Pericardium fibroblast (primary cell): ENCODE data around the genes GBX1 and RHEB.

- RAMPAGE, long total RNA = no peak
Measured at GRCh38 chr7:151014698-151015534, 9.4 kb downstream of the ATG9B start.

- RAMPAGE, long total RNA = no peak
Measured at GRCh38 chr7:151026550-151027038, 1.7 kb upstream of the ABCB8 start.

DNA sequence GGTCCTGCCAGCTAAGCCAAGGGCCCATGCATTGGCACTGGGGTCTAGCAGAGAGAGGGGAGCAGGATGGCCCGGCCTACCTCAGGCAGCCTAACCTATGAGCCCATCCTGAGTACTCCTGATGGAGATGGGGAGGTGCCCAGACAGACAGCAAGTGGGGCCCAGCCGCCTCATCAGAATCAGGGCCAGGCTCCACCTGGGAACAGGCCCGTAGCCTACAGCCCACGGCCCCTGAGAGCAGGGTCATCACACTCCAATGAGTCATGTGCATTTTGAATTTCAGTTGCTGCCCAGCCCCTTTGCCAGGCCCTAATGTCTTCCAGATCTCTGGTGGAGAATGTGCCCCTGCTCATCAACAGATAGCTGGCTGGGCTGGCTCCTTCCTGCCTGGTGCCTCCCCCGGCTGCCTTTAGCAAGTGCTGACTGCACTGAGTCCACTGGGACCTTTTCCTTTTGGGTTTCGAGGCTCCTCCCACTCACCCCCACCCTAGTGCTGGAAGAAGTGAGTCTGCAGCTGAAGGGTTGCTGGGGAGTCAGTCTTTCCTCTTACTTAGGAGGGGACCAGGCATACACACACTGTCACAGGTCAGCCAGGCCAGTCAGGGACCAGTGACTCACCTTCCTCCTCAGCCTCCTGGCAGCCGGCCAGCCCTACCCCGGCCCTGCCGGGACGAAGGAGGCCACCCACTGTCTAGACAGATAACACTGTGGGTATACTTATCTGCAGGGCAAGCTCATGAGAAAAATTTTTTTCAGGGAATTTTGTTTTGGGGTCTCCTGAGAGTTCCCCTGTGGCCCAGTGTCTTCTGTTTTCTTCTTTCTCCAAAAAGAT is 9.2 kb upstream of the ASIC3 start:
- RAMPAGE, long total RNA = no peak

- RAMPAGE, long total RNA = no peak
Measured at GRCh38 chr7:151059880-151060234, 468 bp downstream of the SLC4A2 start.

GRCh38 chr7:151086815-151087120 is 493 bp downstream of the AGAP3 start:
- RAMPAGE, long total RNA = no peak

- RAMPAGE, long total RNA = no peak
Measured at GRCh38 chr7:151088837-151089910, 2.9 kb downstream of the AGAP3 start.

DNA sequence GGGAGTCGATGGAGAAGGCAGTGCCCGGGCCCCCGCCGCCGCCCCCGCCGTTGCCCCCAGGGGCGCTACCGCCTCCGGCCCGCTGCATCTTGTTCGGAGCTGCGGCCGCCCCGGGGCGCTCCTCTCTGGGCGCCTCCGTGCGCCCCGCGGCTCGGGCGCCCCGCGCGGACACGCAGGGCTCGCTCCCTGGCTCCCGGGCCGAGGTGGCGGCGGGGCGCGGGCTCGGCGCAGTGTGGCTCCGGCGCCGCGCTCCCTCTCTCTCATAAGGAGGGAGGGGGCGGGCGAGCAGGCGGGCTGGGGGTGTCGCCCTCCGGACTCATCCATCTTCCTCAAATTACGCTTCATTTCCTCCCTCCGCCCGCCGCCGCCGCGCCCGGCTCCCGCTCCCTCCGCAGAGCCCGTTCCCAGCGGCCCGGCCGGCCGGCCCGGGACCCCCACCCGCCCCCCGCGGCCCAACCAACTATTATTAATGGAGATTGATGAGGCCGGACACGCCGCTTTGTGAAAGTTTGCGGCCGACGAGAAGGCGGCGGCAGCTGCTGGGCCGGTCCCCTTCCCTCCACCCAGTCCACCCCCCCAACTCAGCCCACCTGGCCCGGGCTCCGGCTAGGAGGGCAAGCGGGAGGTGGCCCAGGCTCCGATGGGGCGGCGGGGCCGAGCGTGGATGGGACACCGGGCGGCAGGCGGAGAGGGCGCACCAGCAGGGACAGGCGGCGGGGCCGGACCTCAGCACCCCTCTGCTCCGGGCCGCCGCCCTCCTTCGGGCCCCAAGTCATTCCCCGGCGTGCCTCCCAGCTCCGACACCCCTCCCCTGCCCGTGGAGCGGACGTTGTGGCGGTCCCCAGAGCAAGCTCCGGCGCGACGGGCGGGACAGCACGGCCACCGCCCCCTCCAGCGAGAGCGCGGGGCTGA is at the start of gene GBX1:
Gene GBX1, minus strand, starts transcription at position 234 of the 912 bp plus-strand sequence.
- RAMPAGE, long total RNA = no peak

DNA sequence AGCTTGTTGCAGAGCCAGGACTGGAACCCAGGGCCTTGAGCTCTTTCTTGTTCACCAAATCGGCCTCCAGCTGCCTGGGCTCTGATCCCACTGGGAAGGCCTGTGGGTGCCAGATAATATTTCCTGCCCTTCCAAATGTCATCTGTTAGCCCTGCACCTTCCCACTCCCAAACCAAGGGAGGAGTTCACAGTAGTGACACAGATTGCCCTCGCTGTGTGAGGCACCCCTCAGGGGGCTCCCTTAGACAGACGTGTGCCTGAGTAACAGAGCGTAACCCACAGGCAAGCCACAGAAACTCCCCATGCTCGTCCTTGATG is 973 bp upstream of the ASB10 start:
- RAMPAGE, long total RNA = no peak

DNA sequence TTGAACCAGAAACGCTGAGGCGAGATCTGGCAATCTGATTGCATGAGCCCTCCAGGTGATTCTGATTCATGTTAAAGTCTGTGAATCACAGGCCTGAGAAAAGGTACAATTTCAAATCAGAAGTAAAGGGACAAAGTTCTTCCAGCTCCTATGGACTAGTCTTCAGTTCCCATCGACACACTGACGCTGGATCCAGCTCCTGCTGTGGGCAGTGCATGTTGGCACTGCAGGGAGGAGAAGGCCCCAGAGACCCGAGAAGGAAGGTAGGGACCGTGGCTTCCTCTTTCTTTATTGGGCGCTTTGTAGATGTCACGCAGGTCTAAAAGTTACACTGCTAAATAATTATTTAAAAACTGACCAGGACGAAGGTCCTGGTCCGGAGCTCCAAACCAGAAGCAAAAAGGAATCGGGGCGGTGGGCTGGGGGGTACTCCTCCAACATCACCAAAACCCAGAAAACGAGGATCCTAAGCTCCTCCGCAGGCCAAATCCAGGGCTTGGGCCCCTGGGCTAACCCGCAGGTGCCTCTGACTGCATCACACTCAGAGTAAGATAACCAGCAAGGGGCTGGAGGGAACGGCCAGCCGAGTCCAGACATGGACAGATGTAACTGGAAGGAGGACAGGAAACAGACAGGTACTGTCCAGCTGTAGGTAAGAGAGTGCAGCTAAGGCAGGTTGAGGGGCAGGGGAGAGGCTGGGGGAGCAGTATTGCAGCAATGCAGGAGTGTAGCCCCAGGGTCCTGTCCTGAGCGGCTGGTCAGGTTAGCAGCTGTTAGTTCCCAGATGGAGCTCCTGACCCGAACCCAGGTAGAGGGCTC is 3.2 kb upstream of the H2BK1 start:
- RAMPAGE, long total RNA = no peak

DNA sequence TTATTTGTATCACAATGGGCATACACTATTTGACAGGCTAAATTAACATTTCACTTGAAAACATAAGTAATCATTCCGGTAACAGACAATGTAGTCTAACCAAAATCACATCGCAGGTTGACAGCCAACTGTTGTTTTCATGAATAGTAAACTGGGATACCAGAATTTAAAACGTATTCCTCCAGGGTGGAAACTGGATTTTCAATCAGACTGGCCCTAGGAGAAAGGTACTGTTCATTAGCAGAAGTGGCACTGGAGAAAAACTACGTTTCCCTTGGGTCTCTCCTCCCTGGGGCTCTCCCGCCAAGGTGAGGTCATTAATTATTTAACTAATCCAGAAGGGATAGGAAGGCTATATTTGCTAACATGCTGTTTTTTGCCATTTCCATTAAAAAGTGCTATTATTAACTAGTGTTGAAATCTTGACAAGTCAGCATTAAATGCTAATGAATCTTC is 25.2 kb downstream of the RHEB start:
- RAMPAGE, long total RNA = no peak

DNA sequence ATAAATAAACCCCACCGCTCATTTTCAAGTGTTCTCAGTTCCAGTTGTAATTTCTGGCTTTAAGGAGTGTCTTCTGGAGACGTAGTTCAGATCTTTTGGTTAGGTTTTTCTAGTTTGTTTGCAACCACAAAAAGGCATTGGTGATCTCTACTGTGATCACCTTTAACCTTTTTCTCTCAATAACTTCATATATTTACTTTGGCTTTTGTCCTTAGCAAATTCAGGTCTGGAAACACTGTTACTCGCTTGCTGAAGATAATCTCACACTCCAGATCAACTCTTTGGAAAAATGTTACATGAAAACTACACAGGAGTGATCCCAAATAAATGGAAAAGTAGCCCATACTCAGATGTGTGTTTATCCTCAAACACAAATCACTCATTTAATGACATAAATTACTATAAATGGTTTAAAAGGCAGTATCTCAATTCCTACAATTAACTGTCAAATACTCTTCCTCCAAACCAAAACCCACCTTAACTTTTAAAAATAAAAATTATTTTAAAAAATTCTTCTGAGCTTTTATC is 24.7 kb downstream of the RHEB start:
- RAMPAGE, long total RNA = no peak

- RAMPAGE, long total RNA = no peak
Measured at GRCh38 chr7:151519823-151520730, at the start of gene RHEB. Gene RHEB (minus strand): TSS chr7:151519895.

DNA sequence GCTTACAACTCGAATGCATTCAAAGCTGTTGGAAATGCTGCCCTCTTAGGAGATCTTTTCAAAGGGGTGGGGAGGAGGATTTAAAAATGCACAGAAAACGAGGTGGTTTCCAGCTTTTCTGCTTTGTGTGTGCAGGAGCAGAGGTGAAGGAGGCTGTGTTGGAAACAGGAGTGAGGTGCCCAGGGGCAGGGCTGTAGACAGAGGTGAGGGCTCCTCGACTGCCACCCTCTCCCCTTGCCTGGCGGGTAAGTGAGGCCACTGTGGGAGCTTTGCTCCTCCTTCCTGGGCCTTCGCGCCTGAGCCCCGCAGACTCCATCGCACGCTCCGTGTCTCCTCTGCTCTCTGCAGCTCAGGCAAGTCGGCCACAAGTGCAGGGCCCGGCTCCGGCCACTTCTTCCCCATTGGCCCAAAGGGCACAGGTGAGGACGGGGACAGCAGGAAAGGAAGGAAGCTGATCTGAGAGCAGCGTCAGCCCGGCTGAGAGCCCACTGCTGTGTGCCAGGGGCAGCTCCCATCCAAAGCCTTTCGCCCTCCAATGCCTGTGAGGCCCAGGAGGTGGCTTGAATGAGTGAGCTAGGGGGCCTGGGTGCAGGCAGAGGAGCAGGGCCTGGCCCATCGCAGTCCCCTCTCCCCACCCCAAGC is 33.6 kb upstream of the RHEB start:
- RAMPAGE, long total RNA = no peak

- RAMPAGE, long total RNA = no peak
Measured at GRCh38 chr7:151608049-151608339, 88.3 kb upstream of the RHEB start.

GRCh38 chr7:151672420-151673382 is 153.0 kb upstream of the RHEB start:
- RAMPAGE, long total RNA = no peak

GRCh38 chr7:151680599-151681409 is 161.1 kb upstream of the RHEB start:
- RAMPAGE, long total RNA = no peak

DNA sequence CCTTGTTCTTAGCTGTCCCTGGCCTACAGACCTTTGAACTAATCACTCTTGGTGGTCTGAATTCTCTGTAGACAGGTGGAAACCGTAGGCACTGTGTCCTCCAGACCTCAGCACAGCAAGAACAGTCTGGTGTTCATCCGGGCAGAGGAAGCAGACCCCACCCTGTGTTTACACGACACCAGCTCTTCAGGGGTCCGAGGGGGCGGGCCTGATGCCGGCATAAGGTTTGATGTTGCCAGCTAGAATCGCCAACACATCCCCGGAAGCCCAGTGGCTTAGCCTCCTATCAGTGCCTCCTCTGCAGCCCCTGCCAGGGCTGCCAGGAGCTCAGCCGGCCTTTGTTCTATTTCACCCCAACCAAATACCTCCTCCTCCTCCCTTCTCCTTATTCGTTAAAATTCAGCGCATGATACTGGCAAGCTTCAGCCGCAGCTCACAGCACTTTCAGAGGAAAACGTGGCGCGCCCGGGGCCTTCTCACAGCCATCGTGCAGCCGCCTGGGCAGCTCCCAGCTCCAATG is 176.2 kb upstream of the RHEB start:
- RAMPAGE, long total RNA = no peak

DNA sequence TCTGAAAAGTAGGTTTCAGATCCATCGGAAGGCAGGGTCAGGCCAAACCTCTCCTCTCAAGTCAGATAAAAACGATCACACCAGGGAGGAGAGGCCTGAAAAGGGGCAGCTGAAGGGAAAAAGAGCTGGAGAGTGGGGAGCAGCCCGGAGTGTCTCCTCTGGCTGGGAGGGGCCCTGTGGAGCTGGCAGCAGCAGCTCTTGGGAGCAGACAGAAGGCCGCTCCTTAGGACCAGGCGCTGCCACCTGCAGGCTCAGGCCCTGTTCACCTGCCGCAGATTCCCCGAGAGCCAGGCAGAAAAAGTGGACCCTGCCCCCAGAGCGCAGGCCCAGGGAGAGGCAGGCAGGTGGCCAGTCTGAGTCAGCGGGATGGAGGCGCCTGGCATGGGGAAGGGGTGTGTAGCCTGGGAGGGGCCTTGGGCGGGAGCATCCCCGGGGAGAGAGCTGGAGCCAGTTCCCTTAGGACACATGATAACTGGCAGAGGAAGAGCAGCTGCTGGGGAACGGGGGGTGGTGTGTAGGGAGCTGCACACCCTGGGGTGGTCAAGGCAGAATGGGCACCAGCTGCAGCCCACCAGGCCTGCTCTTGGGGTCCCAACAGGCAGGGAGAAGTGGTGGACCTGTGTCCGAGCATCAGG is 177.1 kb upstream of the RHEB start:
- RAMPAGE, long total RNA = no peak

DNA sequence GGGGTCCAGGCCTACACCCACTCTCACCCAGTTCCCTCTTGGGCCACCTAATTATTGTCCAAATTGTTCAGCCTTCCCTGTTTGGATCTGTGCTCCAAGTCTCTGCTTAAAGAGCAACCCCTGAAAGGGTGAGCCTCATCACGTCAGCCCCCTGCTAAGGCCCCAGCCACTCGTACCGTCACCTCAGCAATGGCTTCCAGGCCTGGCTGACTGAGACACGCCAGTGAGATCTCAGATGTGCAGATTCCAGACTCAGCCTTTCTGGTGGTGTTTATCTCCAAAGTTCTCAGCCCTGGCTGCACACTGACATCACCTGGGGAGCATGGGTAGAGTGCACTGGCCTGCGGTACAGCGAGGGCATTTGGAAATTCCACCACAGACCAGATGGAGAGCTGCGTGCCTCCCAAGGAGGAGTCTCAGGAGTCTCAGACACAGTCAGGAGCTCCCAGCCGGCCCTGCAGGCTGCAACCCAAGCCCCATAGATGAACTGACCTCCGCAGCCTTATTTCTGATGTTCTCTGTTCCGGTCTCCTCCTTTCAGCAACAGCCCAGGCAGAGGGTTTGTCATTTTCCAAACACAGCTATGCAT is 87.4 kb downstream of the PRKAG2 start:
- RAMPAGE, long total RNA = no peak

- RAMPAGE, long total RNA = no peak
Measured at GRCh38 chr7:151797412-151798316, 79.3 kb downstream of the PRKAG2 start.